ENCODE data around the genes ING4, PTMS and LPCAT3.

GRCh38 chr12:6569191-6569735, 1.2 kb upstream of the NOP2 start:
- PRO-cap, 2 experiments, result peak in 2 of 2 experiments; most common minus-strand start chr12:6569271 (in 1)

GRCh38 chr12:6578398-6579052, 10.4 kb upstream of the NOP2 start:
- PRO-cap, 2 experiments, result peak in 2 of 2 experiments; most common minus-strand start chr12:6578614 (in 1)

DNA sequence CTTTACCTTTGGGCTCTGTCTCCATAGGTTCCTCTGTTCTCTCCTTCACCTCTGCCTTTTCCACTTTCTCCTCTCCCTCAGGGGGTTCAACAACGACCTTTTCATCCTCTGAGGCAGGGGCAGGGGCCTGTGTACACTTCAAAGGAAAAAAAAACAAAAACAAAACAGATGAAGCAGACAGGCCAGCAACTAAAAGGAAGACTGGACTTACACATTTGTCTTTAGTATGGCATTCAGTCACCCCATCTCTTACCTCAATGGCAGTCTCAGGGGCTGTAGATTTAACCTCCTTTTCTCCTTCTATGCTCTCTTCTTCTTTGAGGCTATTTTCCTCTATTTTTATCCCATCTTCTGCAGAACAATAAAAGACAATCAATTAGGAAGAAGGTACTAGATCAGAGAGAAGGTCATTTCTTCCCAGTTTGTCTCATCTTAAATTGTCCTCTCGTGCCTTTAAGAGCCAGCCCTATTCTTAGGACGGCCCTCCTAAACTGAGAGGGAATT, 13.0 kb upstream of the NOP2 start:
- PRO-cap, 2 experiments, result no peak in any of the 2 experiments

DNA sequence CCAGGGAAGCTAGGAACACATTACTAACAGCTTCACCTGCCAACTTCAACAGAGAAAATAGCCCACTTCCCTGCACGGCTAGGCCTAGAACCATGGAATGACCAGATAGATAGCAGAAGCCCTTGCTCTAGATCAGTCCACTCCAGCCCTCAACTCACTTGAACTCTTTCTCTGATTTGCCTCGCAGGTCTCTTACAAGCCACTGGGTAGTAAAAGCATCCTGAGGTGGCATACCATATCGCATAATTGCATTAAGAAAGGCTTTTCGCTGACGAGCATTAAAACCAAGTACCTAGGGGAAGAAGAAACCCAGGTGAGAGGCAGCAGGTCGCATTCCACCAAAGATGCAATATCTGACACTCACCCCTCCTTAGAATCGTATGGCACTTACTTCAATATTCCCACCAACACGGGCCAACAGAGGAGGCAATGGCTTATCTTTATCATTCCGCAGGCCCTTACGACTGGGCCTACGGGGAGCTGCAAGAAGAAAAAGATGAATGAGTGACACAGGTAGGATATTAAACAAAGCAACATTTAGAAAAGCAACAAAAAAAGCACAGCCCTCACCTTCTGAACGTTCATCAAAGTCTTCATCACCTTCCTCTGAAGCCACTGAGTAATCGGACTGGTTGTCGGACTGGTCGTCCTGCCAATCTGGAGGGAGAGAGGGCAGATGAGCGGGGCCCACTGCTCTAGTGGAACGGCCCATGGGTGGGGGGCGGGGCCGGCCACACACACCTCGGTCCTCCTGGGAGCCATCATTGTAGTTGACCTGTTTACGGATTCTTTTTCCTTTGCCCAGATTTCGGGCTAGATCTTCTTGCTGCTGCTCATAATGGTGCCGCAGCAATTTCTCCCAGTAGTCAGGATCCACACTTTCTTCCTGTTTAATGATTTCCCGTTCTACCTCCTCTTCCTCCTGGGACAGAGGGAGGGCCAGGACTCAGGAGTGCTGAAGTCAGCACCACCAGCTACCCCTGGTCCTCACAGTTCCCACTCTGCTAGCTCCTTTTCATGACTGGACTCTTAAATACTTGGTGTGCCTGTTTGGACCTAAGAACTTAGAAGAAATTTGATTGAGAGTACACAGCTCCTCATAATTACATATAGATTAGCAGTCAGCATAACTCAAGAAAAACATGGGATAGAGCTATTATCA, 14.7 kb upstream of the NOP2 start:
- PRO-cap, 2 experiments, result peak in 2 of 2 experiments; most common minus-strand start position 79 of the sequence (in 1)

GRCh38 chr12:6595150-6595606, 12.0 kb downstream of the CHD4 start:
- PRO-cap, 2 experiments, result no peak in any of the 2 experiments

DNA sequence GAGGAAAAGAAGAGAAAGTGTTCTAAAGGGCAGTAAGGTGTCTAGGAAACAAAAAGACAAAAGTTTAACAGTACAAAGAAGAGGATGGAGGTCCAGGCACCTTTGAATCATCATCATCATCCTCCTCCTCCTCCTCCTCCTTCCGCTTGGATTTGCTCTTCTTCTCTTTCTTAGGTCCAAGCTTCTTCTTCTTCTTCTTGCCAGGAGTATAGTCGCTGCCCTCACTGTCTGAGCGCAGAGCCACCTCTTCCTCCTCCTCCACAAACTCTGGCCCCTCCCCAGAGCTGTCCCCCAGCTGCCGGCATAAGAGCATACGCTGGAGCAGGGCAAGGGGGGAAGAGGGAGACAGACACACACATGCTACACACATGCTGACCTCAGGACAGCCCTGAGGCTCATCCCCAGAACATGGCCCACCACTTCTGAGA, 5.3 kb downstream of the CHD4 start:
- PRO-cap, 2 experiments, result peak in 1 of 2 experiments; most common minus-strand start position 264 of the sequence (in 1)

DNA sequence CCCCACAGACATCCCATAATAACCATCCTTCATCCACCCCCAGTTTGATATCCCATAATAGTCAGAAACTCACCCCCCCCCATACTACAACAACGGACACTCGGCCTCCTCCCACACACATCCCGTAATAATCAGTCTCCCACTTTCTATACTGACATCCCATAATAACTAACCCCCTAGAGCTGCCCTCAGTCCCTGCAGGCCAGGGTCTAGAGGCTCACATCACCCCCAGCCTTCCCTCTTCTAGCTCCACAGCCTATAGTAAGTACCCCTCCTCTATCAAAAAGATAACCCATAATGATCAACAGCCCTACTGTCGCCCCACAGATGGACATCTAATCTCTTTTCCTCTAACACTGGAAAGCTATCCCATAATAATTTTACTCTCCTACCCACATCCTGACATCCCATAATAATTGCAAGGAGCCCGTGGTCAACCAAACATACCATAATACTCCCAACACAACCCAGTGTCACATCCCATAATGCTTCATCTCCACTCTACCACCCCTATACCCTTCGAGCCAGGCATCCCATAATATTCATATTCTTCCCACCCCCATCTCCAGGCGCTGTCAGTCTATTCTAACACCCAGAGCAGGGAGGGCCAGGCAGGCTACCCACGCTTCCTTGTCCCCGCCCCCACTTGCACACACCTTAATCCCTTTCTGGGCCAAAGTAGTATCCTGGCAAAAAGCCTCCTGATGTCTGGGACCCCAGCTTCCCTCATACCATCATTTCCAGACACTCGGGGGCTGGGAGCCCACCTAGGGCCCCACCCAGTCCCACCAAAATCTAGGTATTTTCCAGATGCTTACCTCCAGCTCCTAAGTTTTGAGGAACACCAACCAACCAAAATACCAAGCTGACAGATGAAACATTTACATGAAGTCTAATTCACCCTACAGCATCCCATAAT, 1.1 kb upstream of the CHD4 start:
- PRO-cap, 2 experiments, result no peak in any of the 2 experiments

DNA sequence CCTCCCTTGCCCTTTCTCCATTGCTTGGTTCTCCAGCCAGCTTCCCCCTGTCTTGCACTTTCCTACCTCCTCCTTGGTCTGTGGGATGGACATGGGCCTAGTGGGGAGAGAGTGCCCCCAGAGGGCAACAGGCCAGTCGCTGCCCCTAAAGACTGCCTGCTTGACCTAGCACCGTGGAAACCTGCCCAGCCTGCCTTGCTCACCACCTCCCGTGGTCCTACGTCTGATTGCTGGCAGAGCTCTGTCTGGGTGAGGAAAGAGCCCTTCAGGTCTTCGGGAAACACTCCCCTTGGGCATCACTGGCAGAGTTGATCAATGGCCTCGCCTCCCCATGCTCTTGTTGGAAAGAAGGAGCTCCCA, 7.1 kb upstream of the CHD4 start:
- PRO-cap, 2 experiments, result peak in 1 of 2 experiments; most common minus-strand start position 80 of the sequence (in 1)

DNA sequence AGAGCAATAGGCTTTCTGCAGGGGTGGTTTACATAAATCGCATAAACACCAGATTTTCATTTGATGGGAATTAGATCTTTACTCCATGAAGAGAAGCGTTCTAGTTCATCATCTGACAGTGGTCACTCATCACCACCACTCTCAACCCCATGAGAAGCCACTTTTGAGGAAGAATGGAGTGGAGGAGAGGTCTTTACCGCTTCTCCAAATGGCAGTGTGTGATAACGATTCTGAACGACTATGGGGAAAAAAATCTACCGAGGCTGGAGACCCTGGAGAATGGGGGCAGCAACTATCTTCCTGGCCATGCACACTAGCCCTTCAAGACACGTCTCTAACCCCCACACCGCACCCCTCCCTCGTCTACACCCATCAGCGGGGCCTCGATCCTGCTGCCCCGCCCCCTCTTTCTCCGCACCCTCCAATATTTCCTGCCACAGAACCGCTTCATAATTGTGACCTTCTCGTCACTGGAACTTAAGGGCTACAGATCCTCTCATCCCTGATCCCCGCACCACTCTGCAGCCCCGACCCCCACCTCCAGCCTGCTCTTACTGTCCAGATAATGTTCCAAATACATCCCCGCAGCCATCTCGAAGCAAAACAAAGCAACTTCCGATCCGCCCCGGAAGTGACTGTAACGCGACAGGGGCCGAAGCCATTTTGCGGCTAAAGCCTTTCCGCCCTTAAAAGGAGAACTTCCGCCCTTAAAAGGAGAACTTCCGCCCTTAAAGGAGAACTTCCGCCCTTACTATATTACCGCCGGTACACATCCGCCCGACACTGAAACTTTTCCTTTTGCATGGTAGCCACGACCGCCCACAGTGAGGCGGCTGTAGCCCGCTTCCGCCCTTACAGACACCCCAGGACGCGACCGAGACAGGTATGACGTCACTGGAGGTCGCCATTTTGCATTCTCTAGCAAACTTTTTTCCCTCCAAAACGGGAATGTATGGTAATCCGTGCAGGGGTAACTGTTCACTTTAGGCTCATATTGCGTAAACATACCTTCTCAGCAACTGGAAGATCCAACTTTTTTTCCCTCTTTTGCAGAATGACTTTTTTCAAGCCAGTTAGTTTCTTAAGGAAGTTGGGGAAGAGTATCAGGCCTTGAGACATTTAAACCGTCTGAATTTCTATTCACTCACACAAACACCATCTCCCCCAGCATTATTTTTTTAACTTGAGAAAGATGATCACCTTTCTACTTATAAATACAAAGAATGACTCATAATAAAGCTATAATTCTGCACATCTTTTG, at the start of gene ING4:
TSS of gene ING4 (minus strand) at position 610 of the 1,261 bp plus-strand sequence.
- PRO-cap, 2 experiments, result peak in 2 of 2 experiments; most common plus-strand start position 160 of the sequence (in 2); most common minus-strand start position 605 of the sequence (in 2)

- PRO-cap, 2 experiments, result peak in 2 of 2 experiments; most common plus-strand start chr12:6689748 (in 1)
Observed at GRCh38 chr12:6689649-6690019, 459 bp upstream of the ZNF384 start.

DNA sequence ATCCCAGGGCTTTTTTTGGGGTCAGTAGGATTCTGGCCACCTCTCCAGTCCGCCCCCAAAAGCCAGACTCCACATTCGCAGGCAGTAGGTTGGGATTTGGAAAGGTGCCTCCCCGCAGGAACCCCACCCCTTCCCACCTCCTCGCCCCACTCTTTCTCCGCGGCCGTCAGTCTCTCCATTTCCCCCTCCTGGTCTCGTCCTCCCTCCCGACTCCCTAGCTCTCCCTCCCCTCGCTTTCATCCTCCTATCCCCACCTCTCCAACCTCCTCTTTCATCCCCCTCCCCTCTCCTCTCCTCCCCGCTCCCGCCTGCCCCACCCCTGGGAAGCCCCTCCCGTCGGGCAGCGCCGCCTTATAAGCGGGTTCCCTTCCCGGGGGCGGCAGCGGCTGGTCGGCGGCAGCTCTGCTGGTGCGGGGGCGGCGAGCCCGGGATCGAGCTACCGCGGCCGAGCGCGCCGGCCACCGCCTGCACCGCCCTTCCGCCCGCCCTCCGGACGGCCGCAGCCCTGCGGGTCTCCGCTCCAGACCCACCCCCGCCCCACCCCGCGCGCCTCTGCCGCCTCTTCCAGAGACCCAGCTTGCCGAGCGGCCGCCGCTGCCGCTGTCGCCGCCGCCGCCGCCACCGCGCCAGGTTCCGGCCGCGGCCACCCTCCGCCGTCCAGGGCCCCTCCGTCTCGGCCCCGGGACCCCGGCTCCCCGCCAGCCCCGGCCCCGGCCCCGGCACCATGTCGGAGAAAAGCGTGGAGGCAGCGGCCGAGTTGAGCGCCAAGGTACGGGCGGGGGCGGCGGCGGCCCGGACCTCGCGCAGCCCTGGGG, at the start of gene PTMS:
TSS of gene PTMS (plus strand) at position 382 of the 815 bp plus-strand sequence.
- PRO-cap, 2 experiments, result peak in 2 of 2 experiments; most common plus-strand start position 382 of the sequence (in 2); most common minus-strand start position 180 of the sequence (in 1)

DNA sequence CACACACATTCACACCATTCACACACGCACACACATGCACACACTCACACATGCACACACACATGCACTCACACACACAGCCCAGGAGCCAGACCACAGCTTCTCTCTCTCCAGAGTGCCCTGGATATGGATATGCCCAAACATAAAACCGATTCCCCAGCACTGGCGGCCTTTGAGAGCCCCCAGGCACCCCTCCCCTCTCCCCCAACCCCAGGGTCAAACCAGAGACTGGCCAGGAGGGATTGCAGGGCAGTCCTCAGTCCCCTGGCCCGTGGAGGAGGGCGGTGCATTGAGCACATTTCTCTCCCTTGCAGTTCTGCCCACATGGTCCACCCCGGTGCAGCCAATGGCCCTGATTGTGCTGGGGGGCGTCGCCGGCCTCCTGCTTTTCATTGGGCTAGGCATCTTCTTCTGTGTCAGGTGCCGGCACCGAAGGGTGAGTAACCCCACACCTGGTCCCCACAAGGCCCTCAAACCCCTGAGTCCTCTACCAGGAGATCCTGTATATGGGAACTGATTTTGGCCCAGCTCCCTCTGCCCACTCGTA, 3.4 kb upstream of the GPR162 start:
- PRO-cap, 2 experiments, result no peak in any of the 2 experiments

DNA sequence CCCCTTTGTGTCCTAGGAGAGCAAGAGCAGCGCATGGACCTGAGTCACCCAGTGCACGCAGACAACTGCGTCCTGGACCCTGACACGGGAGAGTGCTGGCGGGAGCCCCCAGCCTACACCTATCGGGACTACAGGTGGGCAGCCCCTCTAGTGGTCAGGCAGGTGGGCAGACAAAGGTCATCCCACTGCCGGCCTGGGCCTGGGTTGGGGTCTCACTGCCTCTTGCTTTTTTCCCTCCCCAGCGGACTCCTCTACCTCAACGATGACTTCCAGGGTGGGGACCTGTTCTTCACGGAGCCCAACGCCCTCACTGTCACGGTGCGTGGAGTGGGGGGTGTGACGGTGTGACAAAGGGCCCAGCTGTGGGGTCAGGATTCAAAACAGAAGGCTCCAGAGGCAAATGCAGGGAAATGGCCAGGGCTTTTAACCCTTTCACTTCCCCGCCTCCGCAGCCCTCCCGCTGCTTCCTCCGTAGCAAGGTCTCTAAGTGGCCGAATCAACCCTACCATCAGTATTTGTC, 2.9 kb upstream of the GNB3 start:
- PRO-cap, 2 experiments, result no peak in any of the 2 experiments

DNA sequence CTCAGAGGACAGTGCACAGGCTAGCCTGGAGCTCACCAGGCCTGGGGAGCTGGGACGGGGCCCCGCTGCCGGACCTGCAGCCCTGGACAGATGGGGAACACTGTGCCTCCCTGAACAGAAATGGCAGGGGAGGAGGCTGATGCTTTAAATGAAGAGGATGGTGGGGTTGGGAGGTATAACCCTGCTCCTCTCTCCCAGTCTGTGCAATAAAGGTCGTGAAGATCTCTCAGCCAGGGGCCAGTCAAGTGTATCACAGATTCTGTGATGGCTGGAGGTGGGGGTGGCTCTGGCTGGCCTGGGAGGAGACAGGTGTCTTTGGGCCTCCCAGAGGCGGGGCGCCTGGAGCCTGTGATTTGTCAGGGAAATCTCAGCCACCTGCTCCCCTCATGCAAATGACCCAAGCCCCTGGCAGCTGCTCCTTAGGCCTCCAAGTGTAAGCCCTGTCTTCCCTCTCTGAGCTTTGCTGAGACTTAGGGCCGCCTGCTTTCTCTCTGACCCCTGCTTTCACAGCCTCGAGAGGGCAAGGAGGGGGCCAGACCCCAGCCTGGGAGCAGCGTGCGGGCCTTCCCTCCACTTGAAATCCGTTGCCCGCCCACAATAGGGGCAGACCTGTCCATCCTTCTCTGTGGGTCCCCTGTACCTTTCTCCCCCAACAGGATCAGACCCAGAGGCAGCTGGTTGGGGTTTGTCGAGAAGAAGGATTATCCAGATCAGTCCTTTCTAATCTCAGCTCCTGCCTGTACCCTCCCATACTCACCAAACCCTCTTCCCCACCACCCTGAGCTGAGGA, 911 bp upstream of the GNB3 start:
- PRO-cap, 2 experiments, result no peak in any of the 2 experiments

- PRO-cap, 2 experiments, result no peak in any of the 2 experiments
Observed at GRCh38 chr12:6843314-6843930, 2.7 kb downstream of the GNB3 start.

GRCh38 chr12:6929368-6929877, 1.7 kb downstream of the ATN1 start:
- PRO-cap, 2 experiments, result no peak in any of the 2 experiments

DNA sequence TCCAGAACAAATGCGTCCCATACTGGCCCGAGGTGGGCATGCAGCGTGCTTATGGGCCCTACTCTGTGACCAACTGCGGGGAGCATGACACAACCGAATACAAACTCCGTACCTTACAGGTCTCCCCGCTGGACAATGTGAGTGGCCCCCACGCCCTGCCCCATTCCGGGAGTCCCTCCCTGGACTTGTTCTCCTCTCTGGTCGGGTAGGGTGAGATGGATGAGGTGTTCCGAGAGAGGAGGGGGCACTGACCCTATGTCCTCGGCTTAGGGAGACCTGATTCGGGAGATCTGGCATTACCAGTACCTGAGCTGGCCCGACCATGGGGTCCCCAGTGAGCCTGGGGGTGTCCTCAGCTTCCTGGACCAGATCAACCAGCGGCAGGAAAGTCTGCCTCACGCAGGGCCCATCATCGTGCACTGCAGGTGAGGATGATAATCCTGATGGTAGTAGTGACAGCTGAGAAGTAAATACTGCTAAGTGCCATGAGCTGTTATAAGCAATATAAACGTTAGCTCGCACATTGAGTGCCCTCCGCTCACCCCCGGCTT, 6.6 kb downstream of the PTPN6 start:
- PRO-cap, 2 experiments, result no peak in any of the 2 experiments

GRCh38 chr12:6968184-6968725, 2.2 kb downstream of the PHB2 start:
- PRO-cap, 2 experiments, result no peak in any of the 2 experiments

GRCh38 chr12:7017753-7018897, at the start of gene LPCAT3:
LPCAT3 (minus strand) TSS chr12:7018476.
- PRO-cap, 2 experiments, result peak in 2 of 2 experiments; most common plus-strand start chr12:7018369 (in 2); most common minus-strand start chr12:7018474 (in 2)

DNA sequence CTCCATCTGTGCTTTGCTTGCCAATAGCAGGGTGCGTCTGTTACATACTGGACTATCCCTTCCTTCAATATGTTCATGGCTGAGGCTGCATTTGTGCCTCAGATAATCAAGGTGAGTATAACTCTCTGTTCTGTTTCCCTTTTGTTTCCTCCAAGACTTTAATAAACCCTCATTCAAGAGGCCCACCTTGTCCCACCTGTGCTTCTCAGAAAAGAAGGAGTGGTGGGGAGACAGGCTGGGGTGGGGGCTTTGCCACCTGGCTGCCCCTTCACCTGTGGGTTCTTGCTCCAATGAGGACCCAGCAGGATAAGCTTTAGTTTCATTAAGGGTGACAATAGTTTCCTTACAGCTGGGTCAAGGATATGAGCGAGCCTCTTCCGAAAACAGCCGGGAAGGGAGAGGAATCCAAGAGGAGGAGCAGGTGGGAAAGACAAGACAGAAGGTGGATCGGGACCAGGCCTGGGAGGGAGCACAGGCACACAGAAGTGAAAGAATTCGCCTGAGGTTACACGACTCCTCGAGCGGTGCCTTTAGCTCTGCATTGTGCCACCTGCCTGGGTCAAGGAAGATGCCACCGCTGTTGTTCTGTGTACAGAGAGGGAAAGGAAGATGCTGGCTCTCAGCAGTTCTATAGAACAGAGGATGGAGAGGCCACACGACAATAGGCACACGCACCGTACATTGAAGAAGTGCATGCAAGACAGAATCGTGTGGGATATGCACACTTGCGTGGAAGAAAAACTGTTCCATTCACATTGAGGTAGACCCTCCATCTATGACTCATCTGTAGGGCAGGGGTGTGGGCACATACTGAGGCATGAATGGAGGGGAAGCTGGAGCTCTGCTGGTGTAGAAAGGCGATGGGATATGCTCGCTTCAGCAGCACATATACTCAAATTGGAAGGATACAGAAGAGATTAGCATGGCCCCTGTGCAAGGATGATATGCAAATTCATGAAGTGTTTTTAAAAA, 9.2 kb upstream of the C1RL start:
- PRO-cap, 2 experiments, result no peak in any of the 2 experiments